Bronchial epithelial cell (primary cell): ENCODE data around the gene TMEM17.

DNA sequence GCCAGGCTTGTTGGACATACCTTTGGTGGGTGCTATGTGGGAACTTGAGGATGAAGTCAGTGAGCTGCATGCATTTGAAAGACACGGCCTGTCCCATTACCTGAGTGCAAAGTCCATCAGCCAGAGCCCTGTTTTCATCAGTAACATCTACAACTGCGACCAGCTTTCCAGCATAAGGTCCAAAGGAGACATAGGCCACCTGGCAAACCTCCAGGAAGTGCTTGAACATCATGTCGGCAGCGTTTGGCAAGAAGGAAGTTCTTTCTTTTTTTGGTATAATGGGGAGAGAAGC is 143.2 kb downstream of the FAM161A start:
- RRBS, 2 experiments: no CpG with 5 or more reads among the region's 4 CpGs

DNA sequence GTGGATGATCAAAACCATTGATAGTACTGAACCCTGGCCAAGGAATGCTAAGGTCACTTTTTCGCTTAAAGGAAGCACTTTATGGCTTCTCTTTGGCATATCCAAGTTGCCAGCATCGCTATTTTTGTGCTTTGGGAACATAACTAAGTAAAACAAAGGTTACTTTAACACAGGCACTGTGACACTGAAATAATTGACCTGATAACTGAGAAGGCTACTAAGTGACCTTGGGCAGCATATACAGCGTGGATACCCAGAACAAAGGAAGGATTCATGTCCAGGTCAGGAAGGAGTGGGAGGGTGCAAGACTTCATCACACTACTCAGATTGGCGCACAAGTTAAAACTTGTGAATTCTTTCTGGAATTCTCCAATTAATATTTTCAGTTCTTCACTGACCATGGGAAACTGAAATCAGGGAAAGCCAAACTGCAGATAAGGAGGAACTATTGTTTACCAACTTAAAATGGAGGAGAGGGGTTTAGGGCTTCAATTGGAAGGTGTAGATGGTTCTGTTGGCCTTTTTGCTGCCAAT is 45.1 kb downstream of the COMMD1 start:
- RRBS, 2 experiments: no CpG with 5 or more reads among the region's 4 CpGs

DNA sequence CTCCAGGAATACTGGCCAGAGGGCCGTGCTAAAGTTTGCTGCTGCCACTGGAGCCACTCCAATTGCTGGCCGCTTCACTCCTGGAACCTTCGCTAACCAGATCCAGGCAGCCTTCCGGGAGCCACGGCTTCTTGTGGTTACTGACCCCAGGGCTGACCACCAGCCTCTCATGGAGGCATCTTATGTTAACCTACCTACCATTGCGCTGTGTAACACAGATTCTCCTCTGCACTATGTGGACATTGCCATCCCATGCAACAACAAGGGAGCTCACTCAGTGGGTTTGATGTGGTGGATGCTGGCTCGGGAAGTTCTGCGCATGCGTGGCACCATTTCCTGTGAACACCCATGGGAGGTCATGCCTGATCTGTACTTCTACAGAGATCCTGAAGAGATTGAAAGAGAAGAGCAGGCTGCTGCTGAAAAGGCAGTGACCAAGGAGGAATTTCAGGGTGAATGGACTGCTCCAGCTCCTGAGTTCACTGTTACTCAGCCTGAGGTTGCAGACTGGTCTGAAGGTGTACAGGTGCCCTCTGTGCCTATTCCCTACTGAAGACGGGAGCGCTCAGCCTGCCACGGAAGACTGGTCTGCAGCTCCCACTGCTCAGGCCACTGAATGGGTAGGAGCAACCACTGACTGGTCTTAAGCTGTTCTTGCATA is 49.2 kb upstream of the B3GNT2 start:
- RRBS, 2 experiments: no CpG with 5 or more reads among the region's 12 CpGs

- RRBS, 2 experiments: no CpG with 5 or more reads among the region's 5 CpGs
These were observed 14.4 kb downstream of the B3GNT2 start for GRCh38 chr2:62210351-62210686.

DNA sequence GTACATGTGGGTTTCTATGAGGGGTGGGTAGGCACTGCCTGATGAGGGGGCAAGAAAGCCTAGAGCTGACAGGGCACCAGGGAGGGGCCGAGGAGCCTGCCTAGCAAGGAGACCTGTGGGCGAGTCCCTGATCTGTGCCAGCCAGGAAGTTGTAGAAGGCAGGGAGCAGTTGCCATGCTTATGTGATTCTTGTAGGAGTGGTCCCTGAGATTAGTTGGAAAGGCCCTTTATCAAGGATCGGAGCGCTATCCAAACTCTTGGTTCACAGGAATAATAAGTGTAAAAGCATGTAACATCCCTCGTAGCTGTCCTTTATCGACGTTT is 111.8 kb downstream of the B3GNT2 start:
- RRBS, 2 experiments: no CpG with 5 or more reads among the region's 7 CpGs

- RRBS, 2 experiments: no CpG with 5 or more reads among the region's 6 CpGs
These were observed 99.6 kb downstream of the TMEM17 start for GRCh38 chr2:62406358-62406800.

- RRBS, 2 experiments: 1% methylated on average over 17 to 18 of the region's 86 CpGs
These were observed at the start of gene TMEM17 for GRCh38 chr2:62505347-62506448. Gene TMEM17, minus strand, starts transcription at chr2:62506195.

- RRBS, 2 experiments: no CpG with 5 or more reads among the region's 6 CpGs
These were observed 63.9 kb upstream of the TMEM17 start for GRCh38 chr2:62569894-62570271.

DNA sequence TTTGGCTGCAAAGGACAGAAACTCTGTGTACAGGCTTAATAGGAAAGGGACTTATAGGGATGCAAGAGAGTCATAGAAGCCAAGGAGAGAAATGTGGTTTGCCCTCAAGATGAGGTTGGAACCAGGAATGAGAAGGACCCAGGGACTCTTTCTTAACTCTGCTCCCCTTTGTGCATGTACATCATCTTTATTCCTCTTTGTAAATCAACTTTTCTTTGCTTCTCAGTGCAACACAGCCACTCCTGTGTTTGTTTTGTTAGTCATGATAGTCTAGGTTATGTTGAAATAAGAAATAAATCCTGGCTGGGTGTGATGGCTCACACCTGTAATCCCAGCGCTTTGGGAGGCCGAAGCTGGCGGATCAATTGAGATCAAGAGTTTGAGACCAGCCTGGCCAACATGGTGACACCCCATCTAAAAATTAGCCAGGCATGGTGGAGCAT is 72.8 kb upstream of the TMEM17 start:
- RRBS, 2 experiments: no CpG with 5 or more reads among the region's 3 CpGs

GRCh38 chr2:62704728-62704969 is 864 bp upstream of the EHBP1 start:
- RRBS, 2 experiments: no CpG with 5 or more reads among the region's 2 CpGs

DNA sequence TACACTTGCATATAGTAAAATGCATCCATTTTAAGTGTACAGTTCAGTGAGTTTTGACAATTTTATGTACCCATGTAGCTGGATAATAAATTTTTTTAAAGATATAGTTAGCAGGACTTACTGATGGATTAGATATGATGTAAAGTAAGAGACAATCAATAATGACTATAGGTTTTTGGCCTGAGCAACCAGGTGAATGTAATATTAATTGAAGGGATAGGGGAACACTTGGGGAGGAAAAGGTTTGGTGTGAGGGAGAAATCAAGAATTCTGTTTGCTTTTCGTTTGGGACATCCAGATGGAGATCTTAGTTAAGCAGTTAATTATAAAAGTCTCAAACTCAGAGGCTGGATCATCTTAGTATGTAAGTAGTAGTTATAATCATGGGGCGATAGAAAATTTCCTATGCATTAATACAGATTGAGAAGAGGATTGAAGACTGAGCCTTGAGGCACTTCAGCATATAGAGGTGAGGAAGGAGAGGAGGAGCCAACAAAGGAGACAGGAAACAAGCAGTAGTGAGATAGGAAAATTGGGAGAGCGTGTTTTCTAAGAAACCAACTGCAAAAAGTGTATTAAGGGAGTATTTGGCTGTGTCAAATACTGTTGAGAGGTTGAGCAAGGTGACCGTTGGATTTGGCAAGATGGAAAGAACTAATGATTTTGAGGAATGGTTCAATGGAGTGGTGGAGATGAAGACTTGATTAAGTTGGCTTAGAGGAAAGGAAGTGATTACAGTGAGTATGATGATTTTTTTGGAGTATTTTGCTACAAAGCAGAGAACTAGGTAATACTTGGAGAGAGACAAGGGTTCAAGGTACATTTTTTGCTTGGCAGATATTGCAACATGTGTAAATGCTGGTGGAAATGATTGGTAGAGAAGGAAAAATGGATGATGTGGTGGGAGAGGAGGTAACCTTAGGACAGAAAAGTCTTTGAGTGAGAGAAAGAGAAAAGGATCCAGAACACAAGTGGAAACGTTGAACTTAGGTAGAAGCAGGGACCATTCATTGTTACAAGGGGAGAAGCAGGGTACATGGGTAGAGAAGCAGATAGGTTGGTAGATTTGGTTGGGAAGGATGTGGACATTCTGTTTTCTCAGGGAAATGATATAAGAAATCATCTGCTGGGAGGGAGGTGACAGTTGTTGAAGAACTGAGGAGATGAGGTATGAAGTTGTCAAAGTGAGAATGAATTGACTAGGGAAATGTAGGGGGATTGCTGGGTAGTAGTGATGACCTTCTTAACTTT is 6.1 kb downstream of the EHBP1 start:
- RRBS, 2 experiments: no CpG with 5 or more reads among the region's 5 CpGs

DNA sequence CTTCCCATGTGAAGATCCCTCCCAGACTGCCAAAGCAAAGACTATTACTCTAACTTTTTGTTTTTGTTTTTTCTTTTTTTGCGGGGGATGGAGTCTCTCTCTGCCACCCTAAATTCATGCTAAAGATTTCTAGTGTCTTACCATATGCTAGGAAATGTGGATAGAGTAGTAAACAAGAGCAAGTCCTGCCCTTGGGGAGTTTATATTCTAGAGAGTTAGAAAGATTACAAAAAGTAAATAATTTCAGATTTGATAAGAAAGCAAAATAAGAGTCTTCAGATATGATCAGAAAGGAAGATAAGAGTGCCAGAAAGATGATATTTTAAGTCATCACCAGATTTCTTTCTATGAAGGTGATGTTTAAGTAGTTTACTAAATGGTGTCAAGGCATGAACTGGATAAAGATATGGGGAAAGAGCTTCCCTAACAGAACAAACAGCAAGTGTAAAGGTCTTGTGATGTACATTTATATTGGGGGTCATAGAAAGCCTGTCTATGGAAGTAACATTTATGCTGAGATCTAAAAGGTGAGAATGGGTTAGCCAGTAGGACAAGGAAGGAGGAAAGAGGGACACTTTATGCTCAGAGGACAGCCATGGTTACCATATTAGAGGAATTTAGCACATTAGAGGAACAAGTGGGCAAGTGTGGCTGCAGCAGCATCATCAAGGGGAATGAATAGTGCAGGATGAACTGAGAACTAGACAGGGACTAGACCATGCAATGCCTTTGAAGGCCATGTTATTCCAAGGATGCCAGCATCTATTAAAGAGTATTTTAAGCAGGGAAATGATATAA is 145.7 kb upstream of the OTX1 start:
- RRBS, 2 experiments: no CpG with 5 or more reads among the region's 1 CpG

GRCh38 chr2:62928039-62928684 is 122.5 kb upstream of the OTX1 start:
- RRBS, 2 experiments: no CpG with 5 or more reads among the region's 2 CpGs

GRCh38 chr2:62955391-62955695 is 95.3 kb upstream of the OTX1 start:
- RRBS, 2 experiments: no CpG with 5 or more reads among the region's 3 CpGs

DNA sequence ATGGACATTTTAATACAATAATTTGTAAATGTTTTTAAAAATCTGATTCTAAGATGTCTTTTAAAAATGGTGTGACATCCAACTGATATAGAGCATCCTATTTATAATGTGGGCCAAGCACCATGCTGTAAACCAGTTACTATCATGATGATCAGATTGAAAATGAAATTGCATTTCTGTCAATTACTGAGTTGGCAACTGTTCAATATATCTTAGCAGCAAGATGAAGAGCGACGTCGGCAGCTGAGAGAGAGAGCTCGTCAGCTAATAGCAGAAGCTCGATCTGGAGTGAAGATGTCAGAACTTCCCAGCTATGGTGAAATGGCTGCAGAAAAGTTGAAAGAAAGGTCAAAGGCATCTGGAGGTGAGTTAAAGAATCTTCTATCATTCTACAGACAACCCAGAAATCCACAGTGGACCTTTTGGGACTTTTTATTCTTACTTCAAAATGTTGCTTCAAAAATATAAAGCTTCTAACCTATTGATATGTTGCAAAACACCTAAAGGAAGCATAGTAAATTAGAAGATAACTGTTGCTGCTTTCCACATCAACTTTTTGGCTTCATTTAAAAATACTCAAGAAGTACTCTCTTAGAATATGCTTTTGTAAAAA is 71.6 kb upstream of the OTX1 start:
- RRBS, 2 experiments: no CpG with 5 or more reads among the region's 5 CpGs

- RRBS, 2 experiments: 1% methylated on average over 26 to 31 of the region's 71 CpGs
These were observed 3.4 kb upstream of the OTX1 start for GRCh38 chr2:63046748-63048023.

- RRBS, 2 experiments: 1 to 2% methylated on average over 29 of the region's 71 CpGs
These were observed 498 bp upstream of the OTX1 start for GRCh38 chr2:63050004-63050660.

GRCh38 chr2:63218805-63219335 is 168.2 kb downstream of the OTX1 start:
- RRBS, 2 experiments: no CpG with 5 or more reads among the region's 3 CpGs

DNA sequence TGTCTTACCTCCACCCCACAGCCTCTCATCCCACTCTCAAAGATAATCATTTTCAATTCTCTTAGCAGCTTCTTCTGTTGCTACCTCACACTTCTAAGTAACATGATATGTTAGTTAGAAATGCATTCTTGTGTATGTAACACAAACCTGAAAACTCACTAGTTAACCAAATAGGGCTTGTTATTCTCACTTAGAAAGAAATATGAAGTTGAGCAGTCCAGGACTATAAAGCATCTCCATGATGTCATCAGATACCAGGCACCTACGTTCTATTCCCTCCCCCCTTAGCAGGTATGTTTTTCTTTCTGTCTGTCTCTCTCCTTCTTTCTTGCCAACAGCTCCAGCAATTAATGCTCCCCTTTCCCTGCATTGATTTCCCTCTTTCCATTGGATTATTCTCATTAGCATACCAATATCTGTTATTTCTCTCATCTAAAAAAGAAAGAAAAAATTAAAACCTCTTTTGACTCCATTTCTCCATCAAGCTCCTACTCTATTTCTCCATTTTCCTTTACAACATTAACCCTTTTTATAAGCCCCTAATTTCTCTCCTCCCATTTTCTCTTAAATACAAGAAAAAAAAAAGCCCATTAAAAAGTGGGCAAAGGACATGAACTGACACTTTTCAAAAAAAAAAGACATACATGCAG is 119.7 kb downstream of the WDPCP start:
- RRBS, 2 experiments: no CpG with 5 or more reads among the region's 1 CpG